ENCODE measurements around the genes PNMA6E and HCFC1.

GRCh38 chrX:152897359-152897727 lies 524 bp upstream of the ZNF185 start:
- PRO-cap: no peak

DNA sequence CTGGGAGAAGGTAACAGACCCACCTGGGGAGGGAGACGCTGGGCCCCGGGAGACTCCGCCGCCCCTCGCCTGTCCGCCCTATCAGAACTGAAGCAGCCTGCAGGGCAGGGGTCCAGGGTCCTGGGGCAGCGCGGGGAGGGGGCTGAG lies 232 bp downstream of the PNMA3 start:
- PRO-cap: no peak

DNA sequence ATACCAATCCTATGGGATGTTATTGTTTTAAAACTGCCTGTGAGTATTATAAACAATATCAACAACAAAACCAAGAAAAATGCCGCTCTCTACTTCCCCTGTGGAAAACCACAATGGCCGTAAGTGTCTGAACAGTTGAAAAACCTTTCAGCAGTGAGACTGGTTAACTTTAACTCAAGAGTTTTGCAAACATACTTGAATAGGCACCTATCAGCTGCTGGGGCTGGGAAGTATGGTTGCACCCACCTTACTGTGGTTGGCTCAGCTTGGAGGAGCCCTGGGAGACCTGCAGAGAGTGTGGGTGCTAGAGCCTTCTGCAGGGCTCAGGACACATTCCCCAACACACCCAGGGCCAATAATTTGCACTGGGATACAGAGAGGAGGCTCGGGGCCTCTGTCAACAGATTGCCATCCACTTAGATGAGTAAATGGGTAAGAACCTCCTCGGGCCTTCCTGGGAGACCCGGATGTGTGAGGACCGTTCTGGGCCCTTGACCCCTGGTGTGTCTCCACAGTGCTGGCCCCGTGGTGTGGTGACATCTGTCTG lies 40.5 kb upstream of the PWWP4 start:
- PRO-cap: no peak

GRCh38 chrX:153401222-153401659 lies at the start of gene PNMA6E:
TSS of gene PNMA6E (minus strand) at chrX:153401350.
- PRO-cap: no peak

GRCh38 chrX:153474451-153475141 lies 4.2 kb upstream of the HAUS7 start:
- PRO-cap: no peak

DNA sequence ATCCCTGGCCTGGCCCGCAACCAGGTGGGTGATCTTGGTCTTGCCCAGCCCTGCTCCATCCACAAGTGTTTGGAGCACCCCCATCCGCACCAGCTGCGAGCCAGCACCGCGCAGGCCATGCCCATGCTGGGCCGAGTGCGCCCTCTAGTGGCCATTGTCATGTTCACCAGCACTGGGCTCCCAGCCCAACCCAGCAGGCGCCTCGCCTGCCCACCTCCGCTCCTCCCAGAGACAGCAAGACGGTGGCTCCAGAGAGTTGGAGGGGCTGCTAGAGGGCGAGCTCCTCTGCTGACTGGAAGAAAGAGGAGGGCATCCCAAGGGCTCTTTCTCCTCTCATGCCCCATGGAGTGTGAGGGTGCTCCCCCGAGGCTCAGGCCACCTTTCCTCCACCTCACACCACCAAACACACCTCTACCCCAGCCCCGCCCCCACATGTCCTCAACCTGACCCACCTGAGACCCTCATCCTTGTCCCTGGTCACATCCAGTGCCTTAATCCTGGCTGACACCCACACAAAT lies 9.8 kb upstream of the ATP2B3 start:
- PRO-cap: no peak

DNA sequence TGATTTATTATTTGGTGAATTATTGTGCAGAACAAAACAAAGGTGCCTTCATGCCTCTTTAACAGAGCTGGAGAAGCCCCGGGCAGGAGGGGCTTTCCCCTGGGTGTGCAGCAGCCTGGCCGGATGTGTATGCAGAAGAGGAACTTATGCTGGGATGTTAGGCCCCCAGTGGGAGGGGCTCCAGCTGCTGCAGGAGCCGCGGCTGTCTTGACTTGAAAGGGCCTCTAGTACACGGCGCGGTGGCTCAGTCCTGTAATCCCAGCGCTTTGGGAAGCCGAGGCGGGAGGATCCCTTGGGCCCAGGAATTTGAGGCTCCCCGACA lies 16.0 kb downstream of the CCNQ start:
- PRO-cap: no peak

DNA sequence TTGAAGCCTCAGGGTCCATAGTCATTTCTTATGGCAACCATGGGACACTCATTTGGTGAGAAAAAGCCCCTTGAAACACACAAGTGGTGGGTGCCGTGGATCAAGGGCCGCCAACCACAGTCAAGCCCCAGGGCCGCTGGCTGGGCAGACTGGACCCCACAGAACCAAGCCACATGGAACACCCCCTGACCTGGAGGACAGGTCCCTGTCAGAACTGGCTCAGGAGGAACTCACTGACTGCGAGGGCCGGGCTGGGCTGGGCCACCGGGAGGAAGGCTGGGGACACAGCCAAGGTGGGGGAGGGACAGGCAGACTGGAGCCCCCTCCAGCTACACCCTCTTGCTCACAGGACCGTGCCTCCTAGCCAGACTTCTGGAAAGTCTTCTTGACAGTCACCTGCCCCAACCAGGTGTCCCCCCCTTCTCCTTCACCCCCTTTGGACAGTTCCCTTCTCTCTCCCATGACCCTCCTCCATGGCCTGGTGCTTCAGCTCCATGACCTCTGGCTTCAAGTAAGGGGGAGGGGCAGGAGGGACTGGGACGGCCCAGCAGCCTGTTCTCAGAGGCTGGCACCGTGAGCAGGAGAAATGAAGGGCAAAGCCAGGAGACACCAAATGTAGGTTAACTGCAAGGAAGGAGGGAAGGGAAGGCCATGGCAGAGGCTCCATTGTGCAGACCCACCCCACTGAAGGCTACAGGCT lies 22.7 kb upstream of the DUSP9 start:
- PRO-cap: no peak

- PRO-cap: no peak
Observed at GRCh38 chrX:153684835-153685713, 2.7 kb upstream of the SLC6A8 start.

DNA sequence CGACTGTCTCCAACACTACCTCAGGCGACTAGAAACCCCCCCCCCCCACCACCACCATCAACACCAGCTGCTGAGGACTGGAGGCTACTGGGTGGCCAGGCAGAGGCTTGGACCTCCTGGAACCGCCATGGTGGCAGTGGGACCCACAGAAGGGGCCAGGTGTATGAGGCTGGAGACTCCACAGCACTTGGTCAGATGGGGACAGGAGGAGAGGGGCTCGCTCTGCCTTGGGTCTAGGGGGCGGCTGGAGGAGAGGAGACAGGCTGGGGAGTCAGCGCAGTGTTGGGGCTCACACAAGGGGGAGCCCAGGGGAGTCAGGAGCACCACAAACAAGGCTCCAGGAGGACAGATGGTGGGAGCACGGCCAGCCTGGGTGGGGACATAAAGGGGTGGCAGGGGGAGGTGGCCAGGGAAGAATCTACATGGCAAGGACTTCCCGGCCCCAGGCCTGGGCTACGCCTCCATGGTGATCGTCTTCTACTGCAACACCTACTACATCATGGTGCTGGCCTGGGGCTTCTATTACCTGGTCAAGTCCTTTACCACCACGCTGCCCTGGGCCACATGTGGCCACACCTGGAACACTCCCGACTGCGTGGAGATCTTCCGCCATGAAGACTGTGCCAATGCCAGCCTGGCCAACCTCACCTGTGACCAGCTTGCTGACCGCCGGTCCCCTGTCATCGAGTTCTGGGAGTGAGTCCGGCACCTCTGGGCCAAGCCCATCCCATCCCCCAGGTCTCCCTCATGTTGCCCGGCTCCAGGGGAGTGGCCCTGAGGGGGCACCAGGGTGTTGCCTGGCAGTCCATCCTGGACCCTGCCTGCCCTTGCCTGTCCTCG lies 3.4 kb downstream of the SLC6A8 start:
- PRO-cap: no peak

GRCh38 chrX:153715330-153715895 lies 8.8 kb downstream of the BCAP31 start:
- PRO-cap: no peak

DNA sequence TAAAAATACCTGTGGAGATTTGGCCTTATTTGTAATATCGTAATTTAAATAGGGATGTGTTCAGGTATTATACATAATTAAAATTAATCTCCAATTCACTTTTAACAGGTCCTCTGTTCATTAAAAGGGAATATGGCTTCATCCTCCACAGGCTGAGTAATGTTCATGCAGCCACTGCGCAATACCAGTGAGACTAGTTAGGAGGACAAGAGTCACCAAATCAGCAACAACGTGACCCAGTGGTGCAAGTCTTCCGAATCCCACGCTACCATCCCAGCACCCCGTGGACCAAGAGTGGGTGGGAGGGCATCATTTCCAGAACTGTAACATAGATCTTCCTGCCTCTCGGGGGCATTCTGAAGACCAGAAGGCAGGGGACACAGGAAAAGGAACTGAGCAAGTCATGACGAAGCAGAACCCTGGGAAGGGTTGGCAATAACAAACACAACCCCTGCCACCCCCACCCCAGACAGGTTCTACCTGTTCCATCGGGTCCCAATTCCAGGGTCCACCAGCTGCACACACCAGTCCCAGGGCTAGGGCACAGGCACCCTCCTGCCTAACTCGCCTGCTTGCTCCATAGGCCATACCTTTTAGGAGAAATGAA lies 1.5 kb downstream of the BCAP31 start:
- PRO-cap: no peak

GRCh38 chrX:153808033-153808280 lies 13.5 kb downstream of the SSR4 start:
- PRO-cap: bidirectional peak, plus-strand start at chrX:153808377, minus-strand start at chrX:153808143

DNA sequence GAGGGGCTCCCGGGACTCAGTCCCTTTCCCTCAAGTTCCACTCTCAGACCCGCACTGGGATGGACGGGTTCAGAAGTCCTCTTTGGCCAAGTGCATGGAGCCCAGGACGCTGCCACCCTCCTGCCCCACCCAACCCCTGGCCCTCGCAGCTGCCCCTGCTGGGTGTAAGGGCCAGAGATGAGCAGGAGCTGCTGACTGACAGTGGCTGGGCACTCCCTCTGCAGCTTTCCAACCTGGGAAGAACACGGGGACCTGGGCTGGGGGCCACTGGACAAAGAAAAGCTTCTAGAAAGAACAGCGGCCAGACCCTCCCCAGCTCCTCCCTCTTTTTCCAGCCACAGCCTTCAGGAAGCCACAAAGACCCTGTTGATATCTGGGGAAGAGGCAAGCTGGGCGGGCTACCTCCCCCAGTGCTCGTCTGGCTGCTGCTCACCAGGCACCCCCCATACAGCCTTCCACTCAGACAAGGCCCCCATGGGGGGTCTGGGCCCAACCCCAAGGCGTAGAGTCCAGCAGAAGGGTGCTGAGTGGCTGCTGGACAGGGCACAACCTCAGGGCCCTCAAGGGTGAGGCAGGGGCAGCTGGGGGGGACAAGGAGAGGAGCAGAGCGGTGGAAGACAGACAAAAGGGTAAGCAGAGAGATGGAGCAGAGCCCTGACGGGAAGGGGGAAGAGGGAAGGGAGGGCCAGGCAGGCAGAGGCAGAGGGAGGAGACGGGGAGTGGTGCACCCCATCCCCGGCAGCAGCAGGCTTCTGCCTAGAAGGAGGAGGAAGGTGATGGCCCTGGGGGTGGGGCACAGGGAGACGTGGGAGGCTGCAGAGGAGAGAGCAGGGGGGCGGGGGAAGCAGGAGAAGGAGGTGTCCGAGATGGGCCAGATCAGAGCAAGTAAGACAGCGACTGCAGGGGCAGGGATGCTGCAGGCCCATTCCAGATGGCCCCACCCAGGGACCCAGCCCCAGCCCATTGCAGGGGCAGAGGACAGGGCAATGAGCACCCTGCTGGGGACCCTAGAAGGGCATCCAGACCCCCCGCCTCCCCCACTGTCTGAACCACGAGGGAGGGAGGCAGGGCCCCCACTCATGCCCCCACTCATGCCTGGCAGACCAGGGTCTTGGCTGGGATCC lies 3.0 kb downstream of the L1CAM start:
- PRO-cap: unidirectional peak, minus-strand start at position 326 of the sequence

DNA sequence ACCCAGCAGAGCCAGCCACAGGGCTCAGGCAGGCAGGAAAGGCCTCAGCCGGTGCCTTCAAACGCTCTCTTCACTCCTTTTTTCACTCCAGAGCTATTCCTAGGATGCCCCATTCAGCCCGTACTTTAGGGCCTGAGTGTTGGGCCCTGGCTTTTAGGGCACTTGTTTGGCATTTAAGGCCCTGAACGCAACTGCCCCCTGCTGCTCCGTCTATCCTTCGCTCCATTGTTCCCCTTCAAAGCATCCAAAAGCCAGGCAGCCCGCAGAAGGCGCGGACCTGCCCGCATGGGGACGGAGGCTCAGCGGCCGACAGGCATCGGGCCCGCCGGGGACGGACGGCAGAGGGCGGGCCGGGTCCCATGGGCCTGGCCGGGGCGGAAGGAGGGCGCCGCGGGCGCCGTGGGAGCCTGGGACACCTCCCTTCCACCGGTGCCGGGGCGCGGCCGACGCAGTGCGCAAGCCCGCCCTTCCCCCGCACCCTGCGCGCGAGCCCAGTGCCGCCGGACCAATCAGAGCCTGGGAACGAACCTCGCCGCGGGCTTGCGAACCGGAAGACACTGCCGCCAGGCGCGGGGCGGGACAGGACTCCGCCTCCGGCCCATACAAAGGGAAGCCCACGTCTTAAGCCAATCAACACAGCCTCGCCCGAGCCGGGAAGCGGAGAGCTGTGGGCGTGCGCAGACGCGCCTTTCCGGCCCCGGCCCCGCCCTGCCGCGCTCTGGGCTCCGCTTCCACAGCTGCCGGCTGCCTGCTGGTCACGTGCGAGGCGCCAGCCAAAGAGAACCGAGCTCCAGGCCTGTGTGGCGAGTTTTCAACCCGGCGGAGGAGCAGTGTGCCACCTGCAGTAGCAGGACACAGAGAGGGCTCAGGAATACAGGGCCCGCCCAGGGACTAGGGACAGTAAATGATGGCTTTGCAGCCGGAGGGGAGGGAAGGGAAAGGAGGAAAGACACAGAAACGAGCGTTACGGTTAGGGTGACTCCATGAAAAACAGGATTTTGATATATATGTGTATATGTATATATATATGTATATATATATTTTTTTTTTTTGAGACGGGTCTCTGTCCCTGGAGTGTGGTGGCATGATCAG lies 2.1 kb upstream of the ARHGAP4 start:
- PRO-cap: unidirectional peak, minus-strand start at position 453 of the sequence; bidirectional peak, plus-strand start at position 830 of the sequence, minus-strand start at position 481 of the sequence

DNA sequence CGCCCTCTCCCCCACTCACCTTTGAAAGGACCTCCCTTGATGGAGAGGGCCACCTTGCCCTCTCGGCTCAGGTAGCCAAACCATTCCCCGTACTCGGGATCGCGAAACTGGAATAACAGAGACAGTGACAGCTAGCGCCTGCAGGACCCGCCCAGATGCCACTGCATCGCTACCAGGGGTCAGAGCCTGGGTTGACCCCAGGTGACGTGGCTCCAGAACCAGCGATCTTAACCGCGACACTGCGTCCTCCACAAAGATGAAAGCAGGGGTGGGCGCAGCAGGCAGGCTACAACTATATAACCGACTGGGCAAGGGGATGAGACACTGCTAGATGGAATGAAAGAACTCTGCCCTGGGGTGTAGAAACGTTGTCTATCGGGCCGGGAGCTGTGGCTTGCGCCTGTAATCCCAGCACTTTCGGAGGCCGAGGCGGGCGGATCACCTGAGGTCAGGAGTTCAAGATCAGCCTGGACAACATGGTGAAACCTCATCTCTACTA lies 682 bp upstream of the NAA10 start:
- PRO-cap: no peak

- PRO-cap: no peak
Observed at GRCh38 chrX:153969936-153970495, 1.6 kb downstream of the HCFC1 start.

GRCh38 chrX:153971669-153972081 lies at the start of gene HCFC1:
TSS of gene HCFC1 (minus strand) at chrX:153971818.
- PRO-cap: bidirectional peak, plus-strand start at chrX:153971964, minus-strand start at chrX:153971801

GRCh38 chrX:153984140-153985001 lies 11.8 kb downstream of the TMEM187 start:
- PRO-cap: no peak

- PRO-cap: no peak
Observed at GRCh38 chrX:154019381-154019619, 402 bp downstream of the IRAK1 start.